Metastatic Liver Carcinoma in the Adrenal Gland (tissue), 2 donors: Measurements from ENCODE around the genes GOLGA8F and CHRFAM7A.

DNA sequence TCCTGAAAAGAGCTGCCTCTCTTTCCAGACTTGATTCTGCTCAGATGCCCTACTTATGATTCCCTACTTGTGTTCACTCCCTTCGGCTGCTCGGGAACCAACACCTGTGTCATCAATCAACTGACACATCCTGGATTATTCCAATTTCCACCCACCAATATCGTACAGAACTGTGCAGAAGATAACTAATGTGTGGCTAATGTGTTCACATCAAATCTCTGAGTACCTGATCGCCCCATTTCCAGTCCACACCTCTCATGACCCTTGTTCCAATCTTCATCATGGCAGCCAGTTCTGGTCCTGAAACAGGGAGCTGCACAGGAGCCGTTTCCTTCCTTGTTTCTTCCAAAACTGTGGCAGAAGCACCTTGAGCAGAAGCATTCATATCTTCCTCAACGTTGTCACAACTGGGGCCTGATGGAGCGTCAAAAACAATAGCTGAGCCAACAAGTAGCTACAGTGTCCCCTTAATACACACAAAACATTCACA, 100.1 kb downstream of the HERC2 start:
- PRO-cap, 2 experiments, result no peak in any of the 2 experiments

GRCh38 chr15:28378394-28378893, at the start of gene GOLGA8F:
Gene GOLGA8F (plus strand): TSS chr15:28378664.
- PRO-cap, 2 experiments, result no peak in any of the 2 experiments

- PRO-cap, 2 experiments, result no peak in any of the 2 experiments
Observed at GRCh38 chr15:28819019-28819603, 29.3 kb downstream of the GOLGA6L7 start.

- PRO-cap, 2 experiments, result no peak in any of the 2 experiments
Observed at GRCh38 chr15:28886312-28886744, 554 bp downstream of the APBA2 start.

GRCh38 chr15:28937931-28938551, 52.3 kb downstream of the APBA2 start:
- PRO-cap, 2 experiments, result no peak in any of the 2 experiments

DNA sequence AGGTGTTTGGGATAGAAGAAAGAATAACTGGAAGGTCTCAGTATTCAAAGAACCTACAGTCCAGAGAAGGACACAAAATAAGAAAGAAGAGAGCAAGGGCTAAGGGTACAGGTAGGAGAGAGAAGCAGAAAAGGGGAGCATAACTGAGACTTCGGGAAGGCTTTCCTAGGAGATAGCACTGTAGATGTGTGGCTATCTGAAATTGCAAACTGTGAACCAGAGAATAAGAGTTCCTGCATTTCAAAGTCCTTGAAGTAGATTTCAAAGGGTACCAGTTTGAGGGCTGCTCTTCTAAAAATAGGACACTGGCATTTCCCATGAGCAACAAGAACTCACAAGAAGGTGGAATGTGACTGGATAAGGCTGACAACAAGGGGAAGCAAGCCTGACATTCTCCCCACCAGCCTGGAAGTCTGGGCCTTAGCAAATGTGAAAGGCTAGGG, 18.5 kb upstream of the TJP1 start:
- PRO-cap, 2 experiments, result no peak in any of the 2 experiments

GRCh38 chr15:29871370-29871827, 49.1 kb upstream of the TJP1 start:
- PRO-cap, 2 experiments, result no peak in any of the 2 experiments

DNA sequence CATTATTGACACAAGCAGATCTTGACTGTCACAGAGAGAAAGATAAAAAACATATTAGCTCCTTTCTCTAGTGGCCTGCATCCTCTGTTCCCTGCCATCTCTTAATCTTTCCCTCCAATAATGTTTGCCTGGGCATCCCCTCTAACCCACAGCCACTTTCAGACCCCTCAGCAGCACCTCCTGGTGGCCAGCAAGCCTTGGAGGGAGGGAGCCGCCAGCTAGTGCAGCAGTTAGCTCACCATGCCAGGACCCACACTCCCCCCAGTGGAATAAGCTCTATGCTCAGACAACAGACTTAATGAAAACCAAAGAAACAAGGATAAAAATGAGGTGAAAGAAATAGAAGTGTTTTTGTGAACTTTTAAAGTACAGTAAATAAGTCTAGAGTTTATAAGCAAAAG, 103.5 kb upstream of the TJP1 start:
- PRO-cap, 2 experiments, result no peak in any of the 2 experiments

- PRO-cap, 2 experiments, result no peak in any of the 2 experiments
Observed at GRCh38 chr15:30393375-30393811, at the start of gene CHRFAM7A. Gene CHRFAM7A (minus strand): TSS chr15:30393540.

GRCh38 chr15:30477574-30478542, 63.8 kb upstream of the GOLGA8R start:
- PRO-cap, 2 experiments, result no peak in any of the 2 experiments

- PRO-cap, 2 experiments, result no peak in any of the 2 experiments
Observed at GRCh38 chr15:30992519-30992885, 1.1 kb upstream of the MTMR10 start.

DNA sequence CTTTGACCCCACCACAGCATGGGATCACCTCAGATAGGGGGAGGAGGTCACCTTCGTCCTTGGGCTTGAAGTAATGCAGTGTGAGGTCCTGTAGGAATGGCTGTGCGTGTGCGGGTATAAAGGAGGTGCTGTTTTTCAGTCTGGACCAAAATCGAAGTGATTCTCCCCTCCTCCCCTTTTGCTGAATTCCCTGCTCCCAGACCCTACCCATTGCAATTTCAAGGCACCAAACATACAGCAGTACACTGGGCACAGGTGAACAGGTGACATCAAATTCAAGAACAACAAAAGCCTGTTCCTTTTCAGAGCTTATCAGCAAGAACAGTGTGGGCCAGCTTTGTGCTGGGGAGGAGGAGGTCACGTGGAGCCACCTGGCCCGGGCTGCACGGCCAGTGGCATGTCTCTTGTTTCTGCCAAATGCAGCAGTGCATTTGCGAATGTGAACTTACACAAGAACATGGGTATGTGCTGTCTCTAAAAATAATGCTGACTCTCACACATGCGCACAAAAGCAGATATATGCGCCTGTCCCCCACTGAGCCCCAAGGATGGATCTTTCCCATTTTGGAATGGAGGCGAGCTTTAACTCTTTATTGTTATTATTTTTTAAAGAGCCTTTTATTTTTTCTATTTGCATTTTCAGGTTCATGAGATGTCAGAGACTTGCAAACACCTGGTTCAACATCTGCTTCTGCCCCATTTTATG, 57.7 kb upstream of the TRPM1 start:
- PRO-cap, 2 experiments, result peak in 1 of 2 experiments; most common plus-strand start position 425 of the sequence (in 1); most common minus-strand start position 212 of the sequence (in 1)

- PRO-cap, 2 experiments, result no peak in any of the 2 experiments
Observed at GRCh38 chr15:31223890-31224453, 102.7 kb upstream of the KLF13 start.

- PRO-cap, 2 experiments, result peak in 2 of 2 experiments; most common minus-strand start chr15:31229430 (in 2)
Observed at GRCh38 chr15:31229119-31229817, 97.4 kb upstream of the KLF13 start.

- PRO-cap, 2 experiments, result no peak in any of the 2 experiments
Observed at GRCh38 chr15:31265181-31265748, 61.4 kb upstream of the KLF13 start.

DNA sequence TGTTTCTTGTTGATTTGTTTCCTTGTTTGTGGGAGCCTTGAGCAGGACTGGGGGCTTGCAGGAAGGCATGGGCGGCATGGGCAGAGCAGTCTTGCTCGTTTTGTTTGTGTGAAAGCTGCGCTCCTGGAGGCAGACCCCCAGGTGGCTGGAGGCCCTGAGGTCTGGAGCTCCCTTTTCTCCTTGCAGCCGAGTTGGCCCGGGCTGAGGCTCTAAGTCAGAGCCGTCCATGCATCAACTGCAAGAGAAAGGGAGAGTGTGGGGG, 26.9 kb upstream of the KLF13 start:
- PRO-cap, 2 experiments, result no peak in any of the 2 experiments

GRCh38 chr15:31306427-31307144, 20.0 kb upstream of the KLF13 start:
- PRO-cap, 2 experiments, result no peak in any of the 2 experiments

- PRO-cap, 2 experiments, result no peak in any of the 2 experiments
Observed at GRCh38 chr15:31359154-31360352, 32.9 kb downstream of the KLF13 start.

DNA sequence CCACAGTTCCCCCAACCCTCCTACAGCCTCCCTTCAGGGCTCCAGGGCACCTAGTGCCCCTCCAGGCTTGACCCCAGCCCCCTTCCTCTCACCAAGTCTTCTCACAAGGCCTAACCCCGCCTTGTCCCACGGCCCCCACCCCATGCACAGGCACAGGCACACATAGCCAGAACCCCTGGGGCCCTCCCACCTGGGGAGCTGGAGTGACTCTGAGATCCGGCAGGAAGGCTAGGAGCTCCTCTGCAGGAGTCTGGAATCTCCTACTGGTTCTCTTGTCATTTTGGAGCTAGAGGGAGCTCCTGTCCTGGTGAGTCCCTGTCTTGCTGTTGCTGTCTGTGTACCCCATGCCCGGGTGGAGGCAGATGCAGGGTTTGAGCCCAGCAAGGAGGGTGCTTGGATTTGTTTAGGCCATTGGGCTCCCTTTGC, 39.6 kb downstream of the KLF13 start:
- PRO-cap, 2 experiments, result no peak in any of the 2 experiments

GRCh38 chr15:31367646-31368071, 41.0 kb downstream of the KLF13 start:
- PRO-cap, 2 experiments, result no peak in any of the 2 experiments